Peritoneum (tissue), 1 donor: Measurements from ENCODE around the genes COL11A2, RGL2 and SYNGAP1.

DNA sequence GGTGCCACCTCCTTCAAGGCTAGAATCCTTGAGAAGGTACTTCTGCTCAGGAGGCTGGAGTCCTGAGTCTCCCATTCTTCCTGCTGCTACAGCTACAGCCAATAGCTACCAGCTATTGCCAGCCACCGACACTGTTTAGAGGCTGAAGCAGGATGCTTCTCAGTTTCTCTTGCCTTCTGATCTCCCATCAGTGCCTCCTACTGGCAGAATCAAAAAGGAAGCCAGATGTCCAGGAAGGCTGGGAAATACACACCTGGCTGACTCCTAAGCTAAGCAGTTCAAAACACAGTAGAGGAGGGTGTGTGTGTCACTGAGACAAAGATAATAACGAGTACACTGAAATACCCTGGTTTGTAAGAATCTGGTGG is 2.1 kb upstream of the HLA-DMA start:
- PRO-cap, result no peak

GRCh38 chr6:32979345-32980202 is 11.2 kb downstream of the BRD2 start:
- PRO-cap, result no peak

GRCh38 chr6:33089969-33090464 is 14.2 kb downstream of the HLA-DPB1 start:
- PRO-cap, result no peak

DNA sequence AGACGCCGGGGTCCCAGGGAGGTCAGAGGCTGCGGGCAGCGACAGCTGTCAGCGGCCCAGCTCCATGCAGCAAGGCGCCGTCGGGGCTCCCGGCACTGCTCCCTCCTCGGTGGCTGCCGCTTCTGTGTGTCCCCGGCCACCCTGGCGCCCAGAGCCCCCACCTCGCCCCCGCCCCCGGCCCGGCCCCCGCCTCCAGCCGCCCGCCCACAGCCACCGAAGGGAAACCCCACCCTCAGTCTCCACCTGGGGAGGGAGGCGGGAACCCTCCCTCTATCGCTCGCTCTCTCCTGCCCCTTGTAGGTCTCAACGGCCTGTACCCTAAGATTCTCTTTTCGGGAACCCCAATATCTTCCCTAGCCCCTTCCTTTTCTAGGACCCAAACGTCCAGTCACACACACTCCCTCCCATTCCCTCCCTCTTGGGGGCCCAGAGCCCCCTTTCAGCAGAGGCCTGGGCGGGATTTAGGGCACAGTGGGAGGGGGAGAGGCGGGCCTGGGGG is at the start of gene COL11A2:
Gene COL11A2 (minus strand): TSS at position 128 of the 499 bp plus-strand sequence.
- PRO-cap, result no peak

DNA sequence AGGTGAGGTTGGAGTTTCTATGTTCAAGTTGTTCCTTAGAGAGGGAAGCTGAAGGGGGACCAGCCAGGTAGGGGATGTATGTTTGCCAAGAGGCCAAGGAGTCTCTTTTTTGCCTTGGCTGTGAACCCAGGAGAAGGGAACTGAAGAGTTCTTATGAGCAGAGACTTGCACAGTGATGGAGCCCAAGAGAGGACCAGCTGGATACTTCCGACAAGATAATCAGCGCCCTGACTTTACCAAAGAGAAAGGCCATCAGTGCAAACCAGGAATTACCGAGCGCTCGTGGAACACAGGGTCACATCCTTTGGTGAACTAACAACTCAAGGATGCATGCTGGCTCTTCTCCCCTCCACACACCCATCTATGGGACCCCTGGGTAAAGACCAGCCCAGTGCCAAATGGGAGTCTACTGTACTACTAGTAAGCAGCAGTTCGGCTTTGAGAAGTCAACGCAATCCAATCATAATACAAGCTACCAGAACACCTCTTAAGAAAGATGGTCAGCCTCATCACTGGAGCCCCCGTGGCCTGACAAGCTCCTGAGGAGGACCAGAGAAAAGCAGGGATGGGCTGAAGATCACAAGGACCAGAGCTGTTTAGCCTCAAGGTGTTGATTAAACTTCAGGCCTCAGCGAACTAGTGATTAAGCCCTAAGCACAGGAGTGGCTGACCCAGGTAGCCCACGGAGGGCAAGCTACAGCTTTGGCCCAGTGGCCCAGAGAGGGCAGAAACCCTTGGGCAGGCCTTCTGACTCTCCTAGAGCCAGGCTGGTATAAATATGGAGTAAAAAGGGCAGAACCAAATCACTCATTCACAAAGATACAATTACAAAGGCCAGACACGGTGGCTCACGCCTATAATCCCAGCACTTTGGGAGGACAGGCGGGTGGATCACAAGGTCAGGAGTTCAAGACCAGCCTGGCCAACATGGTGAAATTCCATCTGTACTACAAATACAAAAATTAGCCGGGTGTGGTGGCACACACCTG is 5.5 kb downstream of the B3GALT4 start:
- PRO-cap, result no peak

DNA sequence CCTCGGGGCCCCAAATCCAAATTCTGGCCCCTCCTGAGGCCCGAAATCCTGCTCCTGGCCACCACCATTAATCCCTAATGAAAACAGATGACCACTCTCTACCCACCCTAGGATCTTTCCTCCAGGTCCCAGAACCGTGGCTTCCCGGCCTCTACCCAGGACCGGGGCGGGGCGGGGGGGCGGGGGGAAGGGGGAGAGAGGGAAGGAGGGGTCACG is 1.0 kb downstream of the RGL2 start:
- PRO-cap, result no peak

DNA sequence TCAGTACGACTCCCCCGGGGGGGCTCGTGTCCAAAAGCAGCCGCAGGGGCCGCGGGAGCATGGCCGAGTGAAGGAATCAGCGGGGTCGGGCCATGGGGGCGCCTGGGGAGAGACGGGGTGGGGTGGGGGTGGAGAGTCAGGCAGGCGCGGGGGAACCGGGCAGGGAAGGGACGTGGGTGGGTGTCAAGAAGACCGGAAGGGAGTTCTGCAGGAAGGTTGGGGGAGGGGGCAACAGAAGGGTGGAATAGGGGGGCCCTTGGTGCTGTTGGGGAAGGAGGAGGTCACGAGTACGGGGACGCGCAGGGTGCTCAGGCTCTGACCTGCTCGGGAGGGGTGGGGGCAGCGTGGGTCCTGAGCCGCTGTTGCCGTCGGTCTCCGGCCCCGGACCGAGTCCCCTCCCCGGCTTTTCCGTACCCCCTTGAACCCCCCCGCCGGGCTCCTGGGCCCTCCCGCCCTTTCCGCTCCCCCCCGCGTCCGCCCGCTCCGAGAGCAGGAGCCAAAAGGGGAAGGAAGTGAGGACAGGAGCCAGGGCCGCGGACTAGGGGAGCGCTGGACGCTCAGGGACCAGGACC is at the start of gene RGL2:
Gene RGL2 (minus strand): TSS at position 393 of the 572 bp plus-strand sequence.
- PRO-cap, result bidirectional peak, plus-strand start at position 528 of the sequence, minus-strand start at position 406 of the sequence

GRCh38 chr6:33418777-33419385 is 974 bp upstream of the CUTA start:
- PRO-cap, result no peak

- PRO-cap, result unidirectional peak, minus-strand start at chr6:33420073
Observed at GRCh38 chr6:33419643-33420599, at the start of gene SYNGAP1. Gene SYNGAP1 (plus strand): TSS chr6:33420065.

DNA sequence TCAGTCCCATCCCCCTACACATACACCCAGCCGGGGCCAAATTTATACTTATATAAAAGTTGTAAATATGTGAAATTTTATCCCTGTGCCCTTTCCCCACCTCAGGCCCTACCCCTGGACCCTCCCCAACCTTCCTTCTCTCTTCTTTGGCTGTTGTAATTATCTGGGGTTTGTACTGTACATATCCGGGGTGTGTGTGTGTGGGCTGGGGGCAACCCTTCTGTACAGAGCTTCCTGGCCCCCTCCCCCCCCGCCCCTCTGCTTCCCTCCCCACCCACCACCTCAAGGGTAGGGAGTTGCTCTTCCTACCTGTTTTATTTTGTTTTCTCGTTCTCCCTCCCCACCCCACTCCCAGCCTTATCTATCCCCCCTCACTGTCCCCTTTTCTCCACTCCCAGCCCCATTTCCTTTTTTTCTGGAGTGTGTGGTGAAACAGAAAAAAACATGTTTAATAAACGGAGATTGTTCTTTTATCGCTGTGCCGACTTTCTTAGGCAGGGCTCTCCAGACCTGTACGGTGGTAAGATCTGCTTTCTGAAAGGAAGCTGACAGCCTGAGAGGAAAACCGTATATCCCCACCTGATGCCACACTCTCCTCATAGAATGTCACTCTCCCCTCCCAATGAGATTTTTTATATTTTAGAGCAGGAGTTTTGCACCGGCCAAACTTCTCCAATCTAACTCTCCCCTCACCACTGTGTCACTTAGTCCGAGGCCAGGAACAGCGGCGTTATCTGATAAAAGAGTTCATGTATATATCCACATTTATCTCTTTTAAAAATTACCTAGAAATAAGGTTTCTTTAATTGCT is 954 bp upstream of the ZBTB9 start:
- PRO-cap, result no peak

DNA sequence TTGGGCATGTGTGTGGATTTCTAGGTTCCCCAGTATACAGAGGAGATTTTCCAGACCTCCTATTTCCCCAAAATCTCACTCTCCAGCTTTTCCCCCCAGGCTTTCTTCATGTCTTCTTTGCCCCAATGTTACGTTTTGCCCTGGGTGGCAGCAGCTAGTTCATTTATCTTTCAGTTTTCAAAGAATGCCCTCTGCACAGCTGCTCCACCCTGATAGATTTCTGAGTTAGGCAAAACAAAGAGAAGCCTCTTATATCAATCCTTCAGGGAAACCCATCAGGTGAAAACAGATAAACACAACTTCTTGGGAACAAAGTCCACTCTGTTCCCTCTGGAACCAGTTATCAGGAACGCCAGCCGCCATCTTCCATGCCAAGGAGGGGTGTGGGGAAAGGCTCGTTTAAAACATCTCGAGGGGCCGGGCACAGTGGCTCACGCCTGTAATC is 33.9 kb downstream of the ZBTB9 start:
- PRO-cap, result no peak

- PRO-cap, result no peak
Observed at GRCh38 chr6:33570578-33571689, 9.1 kb downstream of the BAK1 start.

GRCh38 chr6:33613551-33614304 is 7.4 kb upstream of the ITPR3 start:
- PRO-cap, result no peak

GRCh38 chr6:33702307-33702684 is 9.2 kb downstream of the UQCC2 start:
- PRO-cap, result no peak

DNA sequence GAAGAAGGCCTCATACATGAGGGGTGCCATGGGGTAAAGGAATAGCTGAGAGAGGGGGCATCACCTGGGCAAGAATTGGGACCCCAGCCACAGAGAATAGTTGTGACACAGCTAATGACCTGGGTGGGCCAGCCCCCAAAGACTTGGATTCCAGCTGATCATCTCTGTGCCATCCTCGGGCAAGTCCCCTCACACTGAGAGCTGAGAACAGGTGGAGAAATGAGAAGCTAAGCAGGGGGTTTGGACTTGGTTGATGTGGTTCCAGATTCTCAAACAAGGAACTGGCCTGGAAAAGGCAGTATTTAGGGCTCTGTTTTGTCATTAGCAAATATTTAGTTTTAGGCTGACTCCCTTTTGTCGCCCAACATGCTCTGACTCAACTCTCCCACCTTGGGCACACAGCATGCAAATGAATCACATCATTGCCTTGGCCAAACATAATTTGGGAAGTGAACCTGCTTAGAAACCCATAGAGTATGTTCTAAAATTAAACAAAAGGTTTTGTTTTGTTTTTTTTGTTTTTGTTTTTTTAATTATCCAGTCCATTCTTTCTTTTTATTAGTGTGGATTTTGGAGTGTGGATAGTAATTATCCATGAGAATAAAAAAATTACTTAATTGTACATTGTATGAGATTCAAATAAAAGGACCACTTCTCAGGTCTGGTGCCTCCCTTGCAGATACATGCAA is 9.5 kb upstream of the UQCC2 start:
- PRO-cap, result no peak

- PRO-cap, result no peak
Observed at GRCh38 chr6:33995579-33996052, 150.3 kb downstream of the GRM4 start.

DNA sequence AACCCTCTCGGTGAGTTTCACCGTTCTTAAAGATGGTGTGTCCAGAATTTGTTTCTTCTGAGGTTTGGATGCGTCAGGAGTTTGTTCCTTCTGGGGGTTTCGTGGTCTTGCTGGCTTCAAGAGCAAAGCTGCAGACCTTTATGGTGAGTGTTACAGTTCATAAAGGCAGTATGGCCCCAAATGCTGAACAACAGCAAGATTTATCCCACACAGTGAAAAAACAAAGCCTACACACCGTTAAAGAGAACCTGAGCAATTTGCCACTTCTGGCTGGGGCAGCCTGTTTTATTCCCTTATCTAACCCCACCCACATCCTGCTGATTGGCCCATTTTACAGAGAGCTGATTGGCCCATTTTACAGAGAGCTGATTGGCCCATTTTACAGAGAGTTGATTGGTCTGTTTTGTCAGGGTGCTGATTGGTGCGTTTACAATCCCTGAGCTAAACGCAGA is 129.4 kb downstream of the GRM4 start:
- PRO-cap, result no peak

DNA sequence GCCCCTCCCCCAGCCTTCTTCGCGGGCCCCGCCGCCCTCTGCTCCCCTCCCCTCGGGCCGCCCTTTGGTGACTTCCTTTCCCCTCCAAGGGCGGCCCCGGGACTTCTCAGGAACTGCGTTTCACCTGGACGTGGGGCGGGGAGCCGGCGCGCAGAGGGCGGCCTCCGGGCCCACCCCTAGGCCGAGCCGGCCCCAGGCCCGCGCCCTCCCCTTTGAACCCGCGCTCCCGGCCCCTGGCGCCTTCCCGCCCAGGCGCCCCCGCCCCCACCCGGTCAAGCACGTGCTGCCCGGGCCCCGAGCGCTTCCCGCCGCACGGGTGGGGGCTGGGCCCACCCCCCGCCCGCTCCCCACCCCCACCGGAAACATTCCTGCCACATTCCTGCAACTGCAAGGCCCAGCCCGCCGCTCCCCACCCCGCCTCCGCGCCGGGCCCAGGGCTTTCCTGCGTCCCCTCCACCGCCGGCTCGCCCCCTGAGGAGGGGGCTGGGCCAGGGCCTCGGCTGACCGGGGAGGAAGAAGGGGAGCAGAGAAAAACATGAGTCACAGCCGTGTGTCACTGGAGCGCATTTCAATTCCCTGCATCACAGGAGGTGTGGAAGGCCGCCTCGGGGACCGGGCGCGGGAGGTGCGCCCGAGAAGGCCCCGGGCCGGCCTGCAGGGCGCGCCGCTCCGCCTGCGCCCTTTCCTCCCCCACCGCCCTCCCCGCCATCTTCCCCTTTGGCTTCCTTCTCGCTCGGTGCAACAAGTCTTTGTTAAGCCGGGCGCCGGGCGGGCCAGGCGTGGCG is 1.2 kb upstream of the HMGA1 start:
- PRO-cap, result no peak

GRCh38 chr6:34237829-34238437 is 1.3 kb downstream of the HMGA1 start:
- PRO-cap, result no peak

DNA sequence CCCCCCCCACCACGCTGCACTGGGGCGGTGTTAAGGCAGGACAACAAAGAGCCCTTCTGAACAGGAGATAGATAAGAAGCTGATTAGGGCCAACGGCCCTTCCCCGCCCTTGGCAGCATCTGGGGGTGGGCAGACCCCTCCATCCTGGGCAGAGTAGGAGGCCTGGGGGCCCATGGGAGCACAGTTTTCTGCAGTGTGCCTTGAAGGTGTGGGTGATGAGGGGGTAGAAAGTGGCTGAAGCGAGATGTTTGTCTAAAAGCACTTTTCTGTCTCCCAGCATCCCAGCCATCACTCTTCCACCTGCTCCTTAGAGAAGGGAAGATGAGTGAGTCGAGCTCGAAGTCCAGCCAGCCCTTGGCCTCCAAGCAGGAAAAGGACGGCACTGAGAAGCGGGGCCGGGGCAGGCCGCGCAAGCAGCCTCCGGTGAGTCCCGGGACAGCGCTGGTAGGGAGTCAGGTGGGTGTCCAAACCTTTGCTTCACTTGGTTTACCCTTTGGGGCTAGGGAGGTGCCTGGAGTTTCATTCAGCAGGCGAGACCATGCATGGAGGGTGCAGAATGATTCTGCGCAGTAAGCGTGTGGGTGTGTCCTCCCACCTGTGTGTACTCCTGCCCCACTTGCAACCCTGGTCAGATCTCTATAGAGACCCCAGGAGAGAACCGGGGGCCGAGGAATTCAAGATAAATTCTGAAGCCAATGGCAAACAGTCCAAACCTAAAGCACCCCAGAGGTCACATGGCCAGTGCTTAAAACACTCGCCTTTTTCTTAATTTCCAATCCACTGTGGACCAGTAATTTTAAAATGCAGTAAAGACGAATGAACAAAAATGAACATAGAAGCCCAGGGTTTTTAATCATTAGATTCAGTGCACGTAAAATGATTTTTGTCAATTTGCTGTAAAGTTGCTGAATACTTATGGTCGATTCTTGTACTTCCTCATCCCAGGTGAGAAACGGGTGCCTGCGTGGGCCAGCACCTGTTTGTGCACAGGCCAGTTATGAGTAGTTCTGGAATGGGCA is 4.1 kb downstream of the HMGA1 start:
- PRO-cap, result no peak